ENCODE data around the gene MCTP2.

GRCh38 chr15:92733618-92734690 lies 78.4 kb upstream of the FAM174B start:
- PRO-cap = unidirectional peak, minus-strand start at chr15:92734198
CAGE:
- cytosol, long polyA minus RNA = no peak
- cytosol, long polyA plus RNA = no peak
- long polyA plus RNA = no peak
- nucleus, long polyA minus RNA = no peak
- nucleus, long polyA plus RNA = no peak

- PRO-cap = no peak
CAGE:
- cytosol, long polyA minus RNA = no peak
- cytosol, long polyA plus RNA = no peak
- long polyA plus RNA = no peak
- nucleus, long polyA minus RNA = no peak
- nucleus, long polyA plus RNA = no peak
Measured at GRCh38 chr15:92869889-92870600, 30.1 kb upstream of the CHD2 start.

DNA sequence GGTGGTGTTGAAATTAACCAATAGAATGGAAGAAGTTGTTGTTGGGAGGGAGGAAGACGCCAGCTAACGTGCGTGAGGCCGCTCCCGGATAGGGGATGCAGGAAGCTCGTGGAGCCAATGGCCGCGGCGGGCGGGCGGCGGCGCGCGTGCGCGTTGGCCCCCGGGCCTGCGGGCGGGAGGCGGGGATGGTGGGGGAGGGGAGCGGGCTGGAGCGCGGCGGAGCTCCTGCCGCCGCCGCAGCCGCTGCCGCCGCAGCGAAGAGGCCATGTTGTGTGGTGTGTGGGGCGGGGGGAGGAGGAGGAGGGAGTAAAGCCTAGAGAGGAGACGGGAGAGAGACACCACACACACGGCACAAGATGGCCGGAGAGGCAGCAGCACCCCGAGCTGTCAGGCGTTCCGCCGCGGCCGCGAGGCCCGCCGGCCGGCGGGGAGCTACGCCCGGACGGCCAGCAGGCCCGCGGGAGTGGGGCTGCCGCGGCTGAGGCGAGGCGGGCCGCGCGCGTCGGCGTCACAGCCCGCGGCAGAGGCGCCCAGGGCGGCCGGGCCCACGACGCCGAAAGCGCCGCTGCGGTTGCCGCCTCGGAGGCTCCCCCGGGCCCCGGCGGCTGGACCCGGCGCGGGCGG lies 17.5 kb upstream of the CHD2 start:
- PRO-cap = bidirectional peak, plus-strand start at position 343 of the sequence, minus-strand start outside the sequence
CAGE:
- cytosol, long polyA minus RNA = start-site peak on the plus strand centred at position 233 of the sequence, 14 bp wide, 26 reads; start-site peak on the plus strand centred at position 324 of the sequence, 51 bp wide, 47 reads
- cytosol, long polyA plus RNA = start-site peak on the plus strand centred at position 259 of the sequence, 126 bp wide, 112 and 72 reads in 2 replicates
- long polyA plus RNA = start-site peak on the plus strand centred at position 253 of the sequence, 118 bp wide, 112 and 135 reads in 2 replicates
- nucleus, long polyA minus RNA = start-site peak on the plus strand centred at position 343 of the sequence, 13 bp wide, 724 reads
- nucleus, long polyA plus RNA = start-site peak on the plus strand centred at position 276 of the sequence, 97 bp wide, 50 and 202 reads in 2 replicates

- PRO-cap = no peak
CAGE:
- cytosol, long polyA minus RNA = no peak
- cytosol, long polyA plus RNA = no peak
- long polyA plus RNA = no peak
- nucleus, long polyA minus RNA = no peak
- nucleus, long polyA plus RNA = no peak
Measured at GRCh38 chr15:92898434-92899380, 1.4 kb upstream of the CHD2 start.

DNA sequence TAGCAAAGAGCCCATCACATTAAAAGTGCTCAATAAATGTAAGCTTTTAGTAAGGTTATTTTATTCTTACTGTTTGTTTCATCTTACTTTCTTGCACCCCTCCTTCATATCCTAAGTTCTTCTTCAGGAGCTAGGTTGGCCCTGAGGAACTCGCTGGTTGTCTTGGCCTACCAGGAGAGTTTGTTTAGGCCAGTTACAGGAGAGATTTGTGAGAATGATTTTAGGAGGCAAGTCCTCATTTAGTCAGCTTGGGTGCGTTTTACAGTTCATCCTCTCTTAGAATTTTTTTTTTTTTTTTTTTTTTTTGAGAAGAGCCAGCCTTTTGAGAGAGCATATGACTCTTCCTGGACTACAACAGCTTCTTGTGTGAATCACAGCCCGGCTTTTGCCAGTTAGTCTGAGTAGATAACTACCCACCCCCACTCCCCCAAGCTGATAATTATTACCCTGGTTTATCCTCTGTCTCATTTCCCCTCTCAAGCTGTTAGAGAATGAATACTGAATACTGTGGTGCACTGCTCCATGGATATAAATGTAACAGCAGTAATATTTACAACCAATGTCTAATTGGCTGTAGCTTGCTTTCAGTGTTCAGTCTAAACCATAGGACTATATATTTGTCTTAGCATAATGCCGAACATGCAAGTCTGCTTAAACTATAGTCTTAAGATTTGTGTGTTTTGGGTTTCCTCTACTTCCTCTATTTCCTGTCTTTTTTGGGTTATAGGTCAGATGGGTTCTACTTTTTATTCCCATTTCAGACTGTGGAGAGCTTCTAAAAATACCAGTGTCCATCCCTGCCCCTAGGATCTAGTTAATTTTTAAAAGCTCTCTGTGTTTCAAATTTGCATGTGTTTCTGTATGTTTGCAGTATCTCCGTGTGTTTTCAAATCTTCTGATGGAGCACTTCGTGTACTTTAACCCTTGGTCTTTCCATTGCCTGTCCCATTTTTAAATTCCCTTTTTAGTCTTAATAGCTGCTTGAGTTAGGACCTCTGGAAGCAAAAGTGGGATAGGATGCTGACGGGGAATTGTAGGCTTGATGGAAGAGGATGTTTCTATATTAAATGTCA lies 7.9 kb downstream of the CHD2 start:
- PRO-cap = bidirectional peak, plus-strand start at position 468 of the sequence, minus-strand start at position 364 of the sequence
CAGE:
- cytosol, long polyA minus RNA = no peak
- cytosol, long polyA plus RNA = no peak
- long polyA plus RNA = no peak
- nucleus, long polyA minus RNA = no peak
- nucleus, long polyA plus RNA = no peak

DNA sequence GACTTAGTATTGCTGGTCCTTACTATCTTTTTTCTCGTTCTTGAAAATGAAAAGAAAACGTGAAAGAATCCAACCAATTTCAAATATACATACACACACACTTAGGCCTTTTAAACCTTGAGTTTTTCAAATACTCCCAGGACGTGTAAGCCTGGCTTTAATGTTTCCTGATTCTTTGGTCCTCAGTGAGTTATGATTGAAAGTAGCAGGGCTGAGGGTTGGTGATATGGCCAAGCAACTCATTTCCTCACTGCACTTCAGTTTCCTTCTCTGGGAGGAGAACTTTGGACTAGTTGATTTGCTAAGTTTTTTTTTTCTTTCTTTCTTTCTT lies 34.6 kb downstream of the CHD2 start:
- PRO-cap = no peak
CAGE:
- cytosol, long polyA minus RNA = no peak
- cytosol, long polyA plus RNA = no peak
- long polyA plus RNA = no peak
- nucleus, long polyA minus RNA = no peak
- nucleus, long polyA plus RNA = no peak

DNA sequence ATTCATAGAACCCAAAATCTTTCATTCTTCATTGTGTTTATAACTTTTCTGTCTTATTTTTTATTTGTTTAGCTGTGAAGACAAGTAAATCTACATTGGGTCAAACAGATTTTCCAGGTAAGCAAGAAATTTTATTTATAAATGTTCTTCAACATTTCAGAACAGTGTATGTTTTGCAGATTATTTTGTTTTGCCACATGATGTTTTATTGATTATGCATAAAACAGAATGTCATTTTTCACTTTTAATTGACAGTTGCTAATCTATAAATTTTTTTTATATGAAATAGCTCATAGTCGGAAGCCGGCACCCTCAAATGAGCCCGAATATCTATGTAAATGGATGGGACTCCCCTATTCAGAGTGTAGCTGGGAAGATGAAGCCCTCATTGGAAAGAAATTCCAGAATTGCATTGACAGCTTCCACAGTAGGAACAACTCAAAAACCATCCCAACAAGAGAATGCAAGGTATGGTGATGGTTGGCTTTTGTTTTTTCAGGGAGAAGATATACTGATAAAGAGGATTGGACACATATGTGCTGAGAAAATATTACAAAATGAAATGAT lies 45.7 kb downstream of the CHD2 start:
- PRO-cap = no peak
CAGE:
- cytosol, long polyA minus RNA = no peak
- cytosol, long polyA plus RNA = no peak
- long polyA plus RNA = no peak
- nucleus, long polyA minus RNA = no peak
- nucleus, long polyA plus RNA = no peak

- PRO-cap = no peak
CAGE:
- cytosol, long polyA minus RNA = no peak
- cytosol, long polyA plus RNA = no peak
- long polyA plus RNA = no peak
- nucleus, long polyA minus RNA = no peak
- nucleus, long polyA plus RNA = no peak
Measured at GRCh38 chr15:92978547-92979461, 78.7 kb downstream of the CHD2 start.

GRCh38 chr15:92997159-92997594 lies 91.8 kb downstream of the RGMA start:
- PRO-cap = no peak
CAGE:
- cytosol, long polyA minus RNA = start-site peak on the plus strand at chr15:92997290-92997305, 60 reads
- cytosol, long polyA plus RNA = no peak
- long polyA plus RNA = no peak
- nucleus, long polyA minus RNA = no peak
- nucleus, long polyA plus RNA = no peak

DNA sequence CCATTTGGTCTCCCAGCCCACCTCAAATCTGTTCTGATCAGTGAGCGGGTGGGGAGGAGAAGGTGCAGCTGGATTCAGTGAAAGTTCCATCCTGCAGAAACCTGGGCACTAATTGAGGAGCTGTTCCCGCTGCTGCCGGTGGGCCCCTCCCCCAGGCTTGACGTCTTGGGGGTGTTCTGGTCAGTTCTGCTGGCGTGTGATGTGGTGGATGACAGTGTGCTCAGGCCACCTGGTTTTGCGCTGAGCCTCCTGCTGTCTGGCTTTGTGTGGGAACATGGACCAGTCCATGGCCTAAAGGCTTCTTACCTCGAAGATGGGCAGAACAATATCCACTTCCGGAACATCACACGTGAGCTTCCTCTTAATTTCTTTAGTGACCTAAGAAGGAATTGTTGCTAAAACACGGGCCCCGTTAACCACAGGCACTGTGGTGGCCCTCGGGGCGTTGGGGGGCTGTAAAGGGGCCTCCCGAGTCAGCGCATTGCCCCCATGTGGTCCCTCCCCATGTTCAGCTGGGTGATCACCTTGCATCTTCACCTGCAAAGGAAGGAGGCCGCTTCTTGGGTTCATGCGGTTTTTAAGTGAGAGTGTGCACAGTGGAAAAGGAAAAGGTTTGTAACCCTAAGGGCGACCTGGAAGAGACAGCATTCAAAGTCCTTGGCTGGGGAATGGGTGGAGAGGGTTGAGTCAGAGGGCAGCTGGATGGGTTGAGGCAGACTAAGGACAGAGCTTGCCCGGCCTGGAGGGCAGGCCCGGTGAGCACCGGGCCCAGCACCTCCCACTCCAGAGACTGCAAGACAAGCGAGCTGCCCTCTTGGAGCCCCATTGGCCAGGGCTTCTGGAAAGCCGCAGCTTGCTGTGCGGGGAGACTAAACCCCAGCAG lies 59.5 kb downstream of the RGMA start:
- PRO-cap = no peak
CAGE:
- cytosol, long polyA minus RNA = no peak
- cytosol, long polyA plus RNA = no peak
- long polyA plus RNA = no peak
- nucleus, long polyA minus RNA = no peak
- nucleus, long polyA plus RNA = no peak

DNA sequence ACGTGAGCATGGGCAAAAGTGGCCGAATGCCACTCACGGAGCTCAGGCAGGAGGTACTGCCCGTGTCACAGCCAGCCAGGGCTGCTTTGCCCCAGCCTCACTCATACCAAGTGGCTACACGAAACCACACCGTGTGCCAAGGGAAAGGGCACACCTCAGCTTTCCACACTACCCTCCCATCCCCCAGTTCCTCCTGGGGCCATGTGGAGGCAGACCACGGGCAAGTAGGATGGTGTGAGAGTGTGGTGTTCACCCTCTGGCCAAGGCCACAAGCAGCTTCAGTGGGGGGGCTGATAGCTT lies 25.2 kb downstream of the RGMA start:
- PRO-cap = no peak
CAGE:
- cytosol, long polyA minus RNA = no peak
- cytosol, long polyA plus RNA = no peak
- long polyA plus RNA = no peak
- nucleus, long polyA minus RNA = no peak
- nucleus, long polyA plus RNA = no peak

DNA sequence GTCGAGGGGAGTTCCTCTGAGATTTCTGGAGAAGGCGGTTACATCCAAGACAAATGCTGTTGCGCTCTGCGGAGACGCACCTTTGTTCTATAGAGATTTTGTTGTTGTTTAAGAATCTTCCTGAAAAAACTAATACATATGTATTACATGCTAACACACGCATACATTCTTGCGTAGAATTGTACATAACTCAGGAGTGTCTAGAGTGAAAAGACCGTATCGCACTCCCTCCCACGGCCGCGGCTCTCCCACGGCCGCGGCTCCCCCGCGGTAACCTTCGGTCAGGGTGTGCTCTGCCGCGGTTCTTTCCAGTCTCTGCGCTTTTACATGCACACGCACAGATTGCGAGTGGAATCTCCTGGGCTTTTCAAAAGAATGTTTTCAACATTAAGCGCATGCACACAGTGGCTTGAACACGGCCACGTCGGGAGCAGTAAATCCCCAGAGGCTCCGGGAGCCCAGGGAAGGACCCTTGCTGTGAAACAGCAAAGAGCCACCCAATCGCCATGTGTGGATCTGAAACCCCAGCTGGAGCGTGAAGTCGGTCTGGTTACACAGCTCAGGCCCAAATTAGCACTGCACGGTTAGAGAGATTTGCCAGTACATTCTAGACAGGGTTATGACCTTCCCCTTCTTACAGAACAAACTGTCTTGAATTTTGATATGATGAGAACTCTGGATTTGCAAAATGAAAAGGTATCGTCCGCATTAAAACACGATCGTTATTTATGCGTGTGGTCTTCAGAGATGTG lies 763 bp upstream of the RGMA start:
- PRO-cap = no peak
CAGE:
- cytosol, long polyA minus RNA = no peak
- cytosol, long polyA plus RNA = no peak
- long polyA plus RNA = no peak
- nucleus, long polyA minus RNA = no peak
- nucleus, long polyA plus RNA = no peak

DNA sequence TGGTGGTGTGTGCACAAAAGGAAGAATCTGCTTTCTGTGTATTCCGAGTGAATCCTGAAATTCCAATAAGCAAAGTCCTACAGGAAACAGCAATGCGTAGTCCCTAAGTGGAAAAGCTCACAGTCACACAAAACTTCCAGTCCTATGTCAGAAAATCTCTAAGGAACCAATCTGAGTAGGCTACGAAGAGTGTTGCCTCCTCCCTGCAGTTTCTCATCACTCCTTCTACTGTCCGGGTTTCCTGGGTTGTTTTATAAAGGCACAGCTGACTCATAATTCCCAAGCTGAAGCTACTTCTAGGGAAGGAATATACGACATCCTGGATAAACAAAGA lies 65.6 kb upstream of the RGMA start:
- PRO-cap = no peak
CAGE:
- cytosol, long polyA minus RNA = no peak
- cytosol, long polyA plus RNA = no peak
- long polyA plus RNA = no peak
- nucleus, long polyA minus RNA = no peak
- nucleus, long polyA plus RNA = no peak

GRCh38 chr15:93245192-93245751 lies 156.3 kb upstream of the RGMA start:
- PRO-cap = no peak
CAGE:
- cytosol, long polyA minus RNA = no peak
- cytosol, long polyA plus RNA = no peak
- long polyA plus RNA = no peak
- nucleus, long polyA minus RNA = no peak
- nucleus, long polyA plus RNA = no peak

DNA sequence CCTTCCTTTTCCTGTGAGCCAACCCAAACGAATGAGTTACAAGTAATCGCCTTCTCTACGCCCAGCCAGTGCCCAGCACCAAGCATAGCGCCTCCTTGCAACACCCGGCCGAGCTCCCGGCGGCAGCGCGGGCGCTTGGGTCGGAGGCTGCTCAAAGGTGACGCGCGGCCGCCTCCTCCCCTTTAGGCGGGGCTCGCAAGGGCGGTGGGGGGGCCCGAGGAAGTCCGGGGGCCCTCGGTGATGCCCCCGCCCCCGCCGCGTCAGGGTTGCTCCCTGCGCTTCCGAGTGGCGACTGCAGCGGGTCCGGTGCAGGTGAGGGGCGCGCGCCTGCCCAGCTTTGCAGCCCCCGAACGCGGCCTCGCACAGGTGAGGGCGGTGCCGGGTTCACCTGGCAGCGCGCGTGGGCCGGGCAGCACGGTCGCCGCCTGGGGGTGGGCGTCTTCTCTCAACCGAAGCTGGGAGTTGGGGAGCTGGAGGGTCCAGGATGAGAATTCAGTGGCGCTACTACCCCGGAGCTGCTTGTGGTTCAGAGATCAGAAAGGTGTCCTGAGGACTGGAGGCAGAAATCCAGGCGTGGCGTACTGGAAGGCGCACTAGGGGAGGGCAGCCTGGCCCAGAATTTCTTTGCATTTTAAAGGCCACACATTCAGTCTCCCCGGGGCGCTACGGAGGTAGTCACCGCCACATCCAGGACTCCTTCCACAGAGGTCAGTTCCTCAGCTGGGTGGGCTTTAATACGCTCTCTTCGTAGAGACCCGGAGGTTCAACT lies at the start of gene MCTP2:
MCTP2 (plus strand) TSS at position 263 of the 769 bp plus-strand sequence.
- PRO-cap = bidirectional peak, plus-strand start at position 260 of the sequence, minus-strand start at position 159 of the sequence
CAGE:
- cytosol, long polyA minus RNA = no peak
- cytosol, long polyA plus RNA = no peak
- long polyA plus RNA = no peak
- nucleus, long polyA minus RNA = no peak
- nucleus, long polyA plus RNA = no peak

- PRO-cap = unidirectional peak, minus-strand start at chr15:95018126
CAGE:
- cytosol, long polyA minus RNA = no peak
- cytosol, long polyA plus RNA = no peak
- long polyA plus RNA = no peak
- nucleus, long polyA minus RNA = start-site peak on the minus strand at chr15:95018087-95018134, 178 reads
- nucleus, long polyA plus RNA = start-site peak on the minus strand at chr15:95018088-95018105, 17 and 19 reads in 2 replicates
Measured at GRCh38 chr15:95017664-95018468, 786.5 kb downstream of the MCTP2 start.

DNA sequence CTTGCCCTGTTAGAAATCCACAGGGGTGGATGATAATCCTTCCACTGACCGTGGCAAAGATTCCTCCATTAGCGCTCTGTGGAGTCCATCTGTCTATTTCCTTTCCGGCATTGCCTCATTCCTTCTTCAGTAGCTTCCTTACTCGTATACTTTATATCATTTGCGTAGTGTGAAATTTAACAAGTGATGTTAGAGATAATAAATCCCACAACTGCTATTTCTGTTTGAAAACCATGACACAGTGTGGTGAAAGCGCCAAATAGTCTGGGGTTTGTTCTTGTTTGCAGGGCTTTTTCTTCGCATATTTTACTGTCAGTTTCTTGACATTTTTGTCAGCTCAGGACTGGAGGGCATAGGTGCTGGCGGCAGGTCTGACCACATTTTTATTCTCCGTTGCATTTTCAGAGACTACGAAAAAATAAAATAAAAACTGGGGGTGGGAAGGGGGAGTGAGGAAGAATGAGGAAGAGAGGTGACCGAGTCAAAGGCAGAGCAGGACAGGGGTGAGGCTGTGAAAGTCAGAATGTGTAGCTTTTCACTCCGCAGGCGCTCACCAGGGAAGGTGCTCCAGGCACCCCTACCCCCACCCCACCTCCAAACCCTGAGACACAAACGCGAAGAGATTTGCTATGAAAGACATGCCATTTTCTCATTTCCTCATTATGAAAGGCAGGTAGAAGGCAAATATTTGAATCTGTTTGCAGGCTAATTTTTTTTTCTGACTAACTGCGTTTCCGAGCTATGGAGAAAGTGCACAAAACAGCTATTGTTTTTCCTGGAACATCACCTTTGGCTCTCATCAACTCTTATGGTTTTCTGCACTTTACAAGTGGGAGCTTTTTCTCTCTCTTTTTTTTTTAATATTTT lies 965.0 kb downstream of the MCTP2 start:
- PRO-cap = no peak
CAGE:
- cytosol, long polyA minus RNA = no peak
- cytosol, long polyA plus RNA = no peak
- long polyA plus RNA = no peak
- nucleus, long polyA minus RNA = no peak
- nucleus, long polyA plus RNA = no peak

- PRO-cap = no peak
CAGE:
- cytosol, long polyA minus RNA = no peak
- cytosol, long polyA plus RNA = no peak
- long polyA plus RNA = no peak
- nucleus, long polyA minus RNA = no peak
- nucleus, long polyA plus RNA = no peak
Measured at GRCh38 chr15:95278843-95279402, 1047.6 kb downstream of the MCTP2 start.

DNA sequence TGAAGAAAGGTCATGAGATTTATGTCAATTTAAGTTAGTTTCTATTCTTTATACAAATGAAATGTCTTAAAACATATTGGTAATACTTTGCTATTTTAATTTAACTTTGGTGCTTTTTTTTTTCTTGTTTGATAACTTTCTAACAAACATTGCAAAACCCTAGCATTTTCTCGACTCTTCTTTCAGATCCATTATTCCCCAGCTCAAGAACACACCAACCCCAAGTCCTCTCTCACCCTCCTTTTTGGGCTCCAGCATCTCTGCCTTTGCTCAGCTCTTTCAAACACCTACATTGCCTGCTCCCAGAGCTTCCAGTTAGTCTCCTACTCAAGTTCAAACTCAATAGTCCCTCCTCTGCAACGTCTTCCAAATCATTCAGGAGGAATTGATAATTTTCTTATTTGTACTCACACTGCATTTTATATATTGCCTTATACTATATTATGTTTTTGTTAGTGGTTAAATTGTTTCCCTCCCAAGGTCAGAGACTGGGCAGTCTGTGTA lies 852.4 kb upstream of the NR2F2 start:
- PRO-cap = no peak
CAGE:
- cytosol, long polyA minus RNA = no peak
- cytosol, long polyA plus RNA = no peak
- long polyA plus RNA = no peak
- nucleus, long polyA minus RNA = no peak
- nucleus, long polyA plus RNA = no peak

GRCh38 chr15:95494836-95495213 lies 835.7 kb upstream of the NR2F2 start:
- PRO-cap = no peak
CAGE:
- cytosol, long polyA minus RNA = no peak
- cytosol, long polyA plus RNA = no peak
- long polyA plus RNA = no peak
- nucleus, long polyA minus RNA = no peak
- nucleus, long polyA plus RNA = no peak

Data from endothelial cell of umbilical vein (primary cell).